Renal cortical epithelial cell (primary cell): ENCODE measurements around the genes ENKUR, GPR158 and ACBD5.

GRCh38 chr10:24207865-24208649, 881 bp upstream of the KIAA1217 start:
- RRBS, result no CpG with 5 or more reads among the region's 12 CpGs

GRCh38 chr10:24239781-24240741, 31.1 kb downstream of the KIAA1217 start:
- RRBS, result no CpG with 5 or more reads among the region's 9 CpGs

DNA sequence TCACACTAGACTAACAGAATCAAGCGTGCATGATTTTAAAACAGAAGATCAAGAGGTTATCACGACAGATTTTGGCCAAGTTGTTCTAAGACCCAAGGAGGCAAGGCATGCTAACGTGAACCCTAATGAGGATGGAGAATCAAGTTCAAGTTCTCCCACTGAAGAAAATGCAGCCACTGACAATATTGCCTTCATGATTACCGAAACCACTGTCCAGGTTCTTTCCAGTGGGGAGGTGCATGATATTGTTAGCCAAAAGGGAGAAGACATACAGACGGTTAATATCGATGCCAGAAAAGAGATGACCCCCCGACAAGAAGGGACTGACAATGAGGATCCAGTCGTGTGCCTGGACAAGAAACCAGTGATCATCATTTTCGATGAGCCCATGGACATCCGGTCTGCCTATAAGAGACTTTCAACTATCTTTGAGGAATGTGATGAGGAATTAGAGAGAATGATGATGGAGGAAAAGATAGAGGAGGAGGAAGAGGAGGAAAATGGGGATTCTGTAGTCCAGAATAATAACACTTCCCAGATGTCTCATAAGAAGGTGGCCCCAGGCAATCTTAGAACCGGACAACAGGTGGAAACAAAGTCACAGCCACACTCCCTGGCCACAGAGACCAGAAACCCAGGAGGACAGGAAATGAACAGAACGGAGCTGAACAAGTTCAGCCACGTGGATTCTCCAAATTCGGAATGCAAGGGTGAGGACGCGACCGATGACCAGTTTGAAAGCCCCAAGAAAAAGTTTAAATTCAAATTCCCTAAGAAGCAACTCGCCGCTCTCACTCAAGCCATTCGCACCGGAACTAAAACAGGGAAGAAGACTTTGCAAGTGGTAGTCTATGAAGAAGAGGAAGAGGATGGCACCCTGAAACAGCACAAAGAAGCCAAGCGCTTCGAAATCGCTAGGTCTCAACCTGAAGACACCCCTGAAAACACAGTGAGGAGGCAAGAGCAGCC, 180.2 kb downstream of the ARHGAP21 start:
- RRBS, result no CpG with 5 or more reads among the region's 24 CpGs

DNA sequence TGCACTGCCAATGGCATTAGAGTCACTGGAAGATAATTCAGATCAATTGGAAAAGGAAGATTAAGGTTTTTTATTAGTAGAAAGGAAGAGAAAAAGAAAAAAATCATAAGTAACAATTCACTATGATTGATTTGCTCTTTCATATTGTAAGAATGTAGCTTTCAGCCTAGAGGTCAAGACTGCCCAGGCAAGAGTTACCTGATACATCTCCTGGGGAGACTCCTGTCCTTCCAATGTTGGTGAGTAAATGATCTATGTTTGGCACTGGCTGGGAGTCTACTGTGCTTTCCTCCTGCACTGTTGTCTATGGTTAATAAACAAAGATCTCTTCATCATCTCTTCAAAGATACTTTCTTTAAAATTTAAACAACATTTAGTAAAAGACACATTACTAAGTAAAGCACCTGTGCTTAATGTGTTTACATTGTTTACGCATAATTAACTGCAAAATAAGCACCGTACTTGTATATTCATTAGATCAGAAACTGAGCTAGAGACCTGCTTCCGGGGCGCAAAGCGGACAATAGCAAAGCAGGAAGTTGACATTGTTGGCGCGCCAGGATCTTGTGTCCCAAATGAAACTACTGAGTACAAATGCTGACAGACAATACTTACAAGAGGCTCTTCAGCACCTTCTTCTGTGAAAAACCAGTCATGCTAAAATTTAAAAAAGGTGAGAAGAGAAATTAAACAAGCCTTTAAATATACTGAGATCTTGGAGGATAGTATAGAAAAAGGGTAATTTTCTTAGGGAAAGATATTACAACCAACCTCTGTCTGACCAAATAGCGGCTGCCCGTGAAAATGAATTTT, 132.5 kb downstream of the ARHGAP21 start:
- RRBS, result no CpG with 5 or more reads among the region's 9 CpGs

GRCh38 chr10:24722497-24723019, 1.1 kb downstream of the ARHGAP21 start:
- RRBS, result 1% methylated on average over 12 of the region's 42 CpGs

GRCh38 chr10:24869594-24869853, 82.9 kb downstream of the PRTFDC1 start:
- RRBS, result no CpG with 5 or more reads among the region's 1 CpG

GRCh38 chr10:24871561-24872668, 80.5 kb downstream of the PRTFDC1 start:
- RRBS, result no CpG with 5 or more reads among the region's 14 CpGs

DNA sequence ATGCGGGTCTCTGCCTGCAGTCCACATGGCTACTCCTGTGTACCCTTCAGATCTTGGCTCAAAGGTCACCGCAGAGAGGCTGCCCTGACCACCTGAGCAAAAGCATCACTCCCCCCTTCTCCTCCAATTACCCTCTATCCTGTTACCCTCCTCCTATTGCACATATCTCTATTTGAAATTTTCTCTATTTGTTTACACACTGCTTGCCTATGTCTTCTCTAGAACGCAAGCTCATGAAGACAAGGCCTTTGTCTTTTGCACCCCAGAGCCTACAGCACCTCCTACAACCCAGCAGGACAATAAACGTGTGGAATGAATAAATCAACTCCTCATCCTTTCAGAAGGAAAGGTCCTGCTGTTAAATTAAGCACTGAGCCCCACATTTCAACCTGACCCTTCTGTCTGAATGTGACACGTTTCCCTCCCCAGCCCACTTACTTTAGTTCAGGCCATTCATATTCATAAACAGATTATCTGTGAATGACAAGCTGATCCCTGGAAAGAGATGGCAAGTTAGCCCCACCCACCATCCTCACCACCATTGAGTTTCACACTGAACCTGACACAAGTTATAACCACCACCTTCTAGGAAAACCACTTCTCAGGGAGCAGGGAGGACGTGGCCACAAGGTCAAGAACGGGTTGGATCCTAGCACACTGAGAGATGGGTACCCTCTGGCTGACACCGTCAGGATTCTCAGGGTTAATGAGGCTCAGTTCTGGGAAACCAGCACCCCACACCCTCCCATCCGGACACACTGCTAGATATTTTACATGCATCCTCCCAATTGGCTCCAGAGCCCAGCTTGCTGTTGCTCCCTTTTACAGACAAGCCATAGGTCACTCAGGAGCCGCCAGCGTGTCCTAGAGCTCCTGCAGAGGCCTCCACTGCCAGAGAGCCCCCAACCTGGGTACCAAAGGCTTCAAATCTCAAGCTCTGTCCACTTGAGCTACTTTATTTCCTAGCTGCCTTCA, 1.0 kb downstream of the PRTFDC1 start:
- RRBS, result no CpG with 5 or more reads among the region's 11 CpGs

DNA sequence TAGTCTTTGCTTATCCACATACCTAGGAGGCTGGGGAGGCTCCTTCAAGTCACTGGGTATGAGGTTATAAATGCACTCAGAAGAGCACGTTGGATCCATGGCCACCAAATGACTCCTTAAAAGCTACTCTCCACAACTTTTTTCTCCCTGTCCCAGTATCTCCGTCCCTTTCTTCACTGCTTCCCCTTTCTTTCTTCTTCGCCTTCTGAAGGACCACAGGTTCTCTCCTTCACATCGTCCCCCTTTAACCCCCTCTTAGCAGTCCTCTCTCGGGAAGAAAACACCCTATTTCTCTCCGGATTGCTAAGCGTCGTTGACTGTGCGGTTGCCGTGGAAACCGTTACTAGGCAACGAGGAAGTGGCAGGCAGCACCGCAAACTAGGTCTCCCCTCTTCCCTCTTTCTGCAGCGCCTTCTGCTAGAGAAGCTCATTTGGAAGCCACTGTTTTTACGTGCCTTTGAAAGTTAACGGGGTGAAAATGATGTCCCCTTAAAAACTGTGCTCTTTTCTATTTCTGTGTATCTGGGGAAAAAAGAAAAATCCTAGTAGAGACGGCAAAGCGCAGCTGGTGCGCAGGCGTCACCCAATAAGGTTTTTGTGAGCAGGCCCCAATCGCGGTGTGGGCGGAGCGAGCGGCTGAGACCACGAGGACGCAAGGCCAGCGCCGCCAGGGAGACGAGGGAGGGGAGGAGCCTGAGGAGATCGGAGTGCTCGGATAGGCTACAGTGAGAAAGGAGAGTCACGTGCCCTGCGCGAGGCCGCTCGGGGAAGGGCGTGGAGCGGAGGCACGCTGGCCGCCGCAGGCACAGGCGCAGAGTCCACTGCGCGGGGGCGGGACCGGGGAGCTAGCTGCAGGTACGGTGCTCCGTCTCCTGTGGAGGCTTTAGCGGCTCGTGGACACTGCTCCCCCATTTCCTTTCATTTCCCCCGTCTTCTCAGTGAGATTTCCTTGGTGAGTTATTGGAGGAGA, at the start of gene ENKUR:
Gene ENKUR, minus strand, starts transcription at position 321 of the 970 bp plus-strand sequence.
- RRBS, result no CpG with 5 or more reads among the region's 52 CpGs

GRCh38 chr10:25078955-25079550, 62.6 kb downstream of the THNSL1 start:
- RRBS, result no CpG with 5 or more reads among the region's 5 CpGs

GRCh38 chr10:25174337-25175483, at the start of gene GPR158:
Gene GPR158 (plus strand): TSS chr10:25175001.
- RRBS, result 1% methylated on average over 39 of the region's 93 CpGs

DNA sequence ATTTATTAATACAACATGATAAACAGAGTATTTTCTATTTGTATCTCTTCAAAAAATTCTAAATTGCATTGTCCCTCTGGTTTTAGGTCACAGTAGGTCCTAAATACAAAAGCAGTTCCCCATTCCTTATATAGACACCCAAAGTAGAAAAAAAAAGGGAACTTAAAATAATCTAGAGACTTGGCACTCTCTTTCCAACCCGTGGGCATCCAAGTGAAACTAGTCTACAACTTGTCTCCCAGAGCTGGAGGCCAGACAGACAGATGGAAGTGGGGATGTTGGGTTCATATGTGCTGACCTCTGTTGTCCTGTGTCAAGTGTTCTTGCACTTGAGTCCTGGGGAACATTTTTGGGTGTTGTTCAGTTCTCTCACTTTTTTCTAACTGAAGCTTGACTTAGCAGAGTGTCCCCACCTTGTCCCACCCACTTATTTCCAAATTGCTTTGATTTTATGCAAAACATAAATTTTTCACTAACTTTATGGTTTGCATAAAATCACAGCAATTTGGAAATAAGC, 42.8 kb downstream of the APBB1IP start:
- RRBS, result no CpG with 5 or more reads among the region's 1 CpG

GRCh38 chr10:26486922-26487459, 48.9 kb downstream of the APBB1IP start:
- RRBS, result no CpG with 5 or more reads among the region's 3 CpGs

DNA sequence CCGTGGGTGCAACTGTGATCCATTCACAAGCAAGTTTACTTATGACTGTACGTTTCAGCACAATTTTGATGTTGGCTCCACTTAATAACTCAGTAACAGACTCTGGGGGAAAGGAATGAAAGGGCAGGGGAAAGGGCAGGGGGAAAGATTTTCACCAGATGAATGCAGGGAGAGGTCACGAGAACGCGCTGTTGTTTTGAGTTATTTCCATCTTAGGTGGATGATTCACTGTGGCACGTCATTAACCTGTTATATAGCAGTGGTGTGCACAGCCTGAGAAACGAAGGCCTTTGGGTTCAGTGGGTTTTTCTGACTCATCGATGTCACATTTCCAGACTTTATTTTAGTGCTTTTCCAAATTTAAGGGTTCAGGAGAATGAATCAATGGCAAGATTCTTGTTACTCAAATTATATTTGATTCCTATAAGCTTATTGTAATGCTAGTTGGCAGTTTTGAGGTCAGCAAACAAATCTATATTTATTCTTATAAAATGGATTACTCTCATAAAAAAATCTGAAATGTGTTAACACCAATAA, 49.4 kb downstream of the APBB1IP start:
- RRBS, result no CpG with 5 or more reads among the region's 8 CpGs

- RRBS, result no CpG with 5 or more reads among the region's 5 CpGs
Observed at GRCh38 chr10:26500598-26501329, 62.6 kb downstream of the APBB1IP start.

GRCh38 chr10:26574722-26575297, 122.7 kb upstream of the PDSS1 start:
- RRBS, result no CpG with 5 or more reads among the region's 7 CpGs

DNA sequence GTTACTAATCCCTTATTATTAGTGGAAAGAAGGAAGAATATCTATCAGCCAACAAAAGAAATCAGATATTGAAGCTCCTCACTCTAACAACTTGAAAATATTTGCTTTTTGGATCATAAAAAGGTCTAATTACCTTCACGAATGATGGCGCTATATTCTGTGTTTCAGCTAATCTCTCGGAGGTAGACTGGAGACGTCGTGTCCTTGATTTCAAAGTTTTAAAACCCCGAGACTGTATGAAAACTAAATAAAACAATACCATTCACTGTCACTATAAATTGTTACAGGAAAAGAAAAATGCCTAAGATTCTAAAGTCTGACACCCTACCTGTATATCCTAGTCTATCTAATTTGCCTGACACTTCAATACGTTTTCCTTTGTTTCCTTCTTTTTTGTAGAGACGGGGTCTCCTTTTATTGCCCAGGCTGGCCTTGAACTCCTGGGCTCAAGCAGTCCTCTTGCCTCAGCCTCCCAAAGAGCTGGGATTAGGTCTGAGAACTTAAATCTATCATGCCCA, 18.0 kb downstream of the YME1L1 start:
- RRBS, result no CpG with 5 or more reads among the region's 8 CpGs

- RRBS, result 1% methylated on average over 23 of the region's 60 CpGs
Observed at GRCh38 chr10:27240153-27240967, at the start of gene ACBD5. Gene ACBD5 (minus strand): TSS chr10:27240797.

DNA sequence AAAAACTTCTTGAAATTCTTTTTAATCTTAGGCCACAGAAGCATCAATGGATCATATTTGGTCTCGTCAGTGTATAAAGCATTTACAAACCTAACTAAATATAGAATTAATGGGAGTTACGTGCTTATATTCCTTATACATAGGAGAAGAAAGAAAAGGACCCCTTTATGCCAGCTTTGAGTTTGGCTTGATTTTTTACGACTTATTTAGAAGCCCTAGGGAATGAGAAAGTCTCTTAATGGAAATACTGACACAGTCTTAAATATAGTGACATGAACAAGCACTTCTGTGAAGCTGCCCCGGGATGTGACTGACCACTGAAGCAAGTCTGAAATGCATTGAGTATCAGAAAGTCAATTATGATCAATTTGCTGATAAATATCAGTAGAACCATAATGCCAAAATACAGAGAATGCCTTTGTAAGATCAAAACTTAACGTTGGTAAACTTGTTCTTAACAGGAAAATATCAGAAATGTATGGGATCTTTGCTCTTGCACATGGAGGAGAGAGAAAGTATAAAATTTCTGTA, 19.8 kb downstream of the MKX start:
- RRBS, result no CpG with 5 or more reads among the region's 5 CpGs